ENCODE measurements around a stretch of chr7.

GRCh38 chr7:2387732-2388224, 15.6 kb upstream of the CHST12 start:
- PRO-cap, result no peak
- RAMPAGE, long total RNA, 2 experiments, result no peak in any of the 2 experiments

GRCh38 chr7:2527603-2528590, 8.3 kb downstream of the LFNG start:
- PRO-cap, result no peak
- RAMPAGE, long total RNA, 2 experiments, result no peak in any of the 2 experiments

DNA sequence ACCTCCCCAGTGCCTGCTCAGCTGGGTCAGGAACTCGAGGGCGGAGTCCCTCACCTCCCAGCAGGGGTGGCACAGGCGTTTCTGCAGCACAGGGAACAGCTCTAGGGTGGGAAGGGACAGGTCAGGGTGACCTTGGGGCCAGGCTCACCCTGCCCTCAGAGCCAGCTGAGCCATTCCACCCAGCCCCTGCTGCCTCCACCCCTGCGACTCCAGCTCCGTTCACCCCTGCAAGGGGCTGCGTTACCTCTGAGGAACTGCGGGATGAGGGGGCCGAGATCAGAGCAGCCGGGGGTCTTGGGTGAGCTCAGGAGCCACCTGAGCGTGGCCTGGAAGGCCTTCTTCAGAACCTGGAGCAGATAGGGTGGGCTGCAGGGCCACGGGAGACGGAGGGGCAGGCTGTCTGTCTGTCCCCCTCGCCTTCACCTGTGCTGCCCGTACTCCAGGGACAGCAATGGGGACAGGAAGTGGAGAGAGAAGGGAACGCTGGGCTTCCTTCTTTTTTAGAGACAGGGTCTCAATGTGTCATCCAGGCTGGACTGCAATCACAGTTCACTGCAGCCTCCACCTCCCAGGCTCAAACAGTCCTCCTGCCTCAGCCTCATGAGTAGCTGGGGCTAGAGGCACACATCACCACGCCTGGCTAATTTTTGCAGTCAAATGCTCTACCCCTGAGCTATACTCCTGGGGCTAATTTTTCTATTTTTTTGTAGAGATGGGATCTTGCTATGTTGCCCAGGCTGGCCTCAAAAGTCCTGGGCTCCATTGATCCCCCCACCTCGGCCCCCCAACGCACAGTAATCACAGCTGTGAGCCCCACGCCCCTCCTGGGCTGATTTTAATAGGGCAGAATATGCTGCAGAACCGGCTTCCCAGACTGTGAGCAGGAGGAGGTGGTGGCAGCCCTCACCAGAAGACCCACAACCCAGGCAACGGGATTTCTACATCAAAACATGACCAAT, 15.5 kb downstream of the BRAT1 start:
- PRO-cap, result no peak
- RAMPAGE, long total RNA, 2 experiments, result no peak in any of the 2 experiments

GRCh38 chr7:2614178-2614607, 17.6 kb upstream of the TTYH3 start:
- PRO-cap, result bidirectional peak, plus-strand start at chr7:2614539, minus-strand start at chr7:2614477
- RAMPAGE, long total RNA, 2 experiments, result no peak in any of the 2 experiments

DNA sequence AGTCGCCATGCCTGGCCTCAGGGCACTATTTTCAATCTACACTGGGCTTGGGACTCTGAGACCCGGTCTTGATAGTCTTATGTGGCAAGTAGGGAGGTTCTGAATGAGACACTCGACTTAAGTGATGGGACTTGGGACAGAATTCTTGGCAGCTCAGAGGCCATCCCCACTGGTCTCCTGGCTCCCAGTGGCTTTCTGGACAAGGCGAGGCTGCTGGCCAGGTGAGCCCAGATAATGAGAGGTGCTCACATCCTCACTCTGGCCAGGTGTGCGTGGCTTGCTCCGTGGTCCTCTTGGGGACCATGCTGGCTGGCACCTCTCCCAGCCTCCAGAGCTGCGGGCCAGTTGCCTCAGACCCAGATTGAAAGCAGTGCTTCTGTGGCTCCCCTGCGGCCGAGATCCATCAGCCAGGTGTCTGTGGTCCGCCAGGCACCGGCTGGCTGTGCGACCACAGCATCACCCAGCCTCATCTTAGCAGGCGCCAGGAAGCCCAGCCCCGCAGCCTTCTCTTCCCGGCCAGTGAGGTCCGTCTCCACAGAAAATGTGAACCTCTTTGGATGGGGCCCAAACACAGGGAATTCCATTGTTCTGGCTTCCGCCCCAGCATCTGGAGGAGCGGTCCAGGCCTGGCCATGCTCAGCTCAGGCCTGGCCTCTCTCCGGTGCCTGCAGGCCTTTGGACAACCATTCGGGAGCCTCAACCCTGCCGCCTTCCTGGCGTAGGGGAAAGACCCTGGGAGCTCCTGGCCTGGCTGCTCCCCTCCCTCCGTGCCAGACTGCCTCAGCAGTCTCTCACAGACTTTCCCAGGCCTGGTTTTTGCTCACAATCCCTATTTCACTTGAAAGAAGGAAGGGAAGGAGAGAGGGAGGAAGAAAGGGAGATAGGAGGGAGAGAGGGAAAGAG, 5.2 kb upstream of the TTYH3 start:
- PRO-cap, result bidirectional peak, plus-strand start at position 606 of the sequence, minus-strand start at position 294 of the sequence
- RAMPAGE, long total RNA, 2 experiments, result no peak in any of the 2 experiments

DNA sequence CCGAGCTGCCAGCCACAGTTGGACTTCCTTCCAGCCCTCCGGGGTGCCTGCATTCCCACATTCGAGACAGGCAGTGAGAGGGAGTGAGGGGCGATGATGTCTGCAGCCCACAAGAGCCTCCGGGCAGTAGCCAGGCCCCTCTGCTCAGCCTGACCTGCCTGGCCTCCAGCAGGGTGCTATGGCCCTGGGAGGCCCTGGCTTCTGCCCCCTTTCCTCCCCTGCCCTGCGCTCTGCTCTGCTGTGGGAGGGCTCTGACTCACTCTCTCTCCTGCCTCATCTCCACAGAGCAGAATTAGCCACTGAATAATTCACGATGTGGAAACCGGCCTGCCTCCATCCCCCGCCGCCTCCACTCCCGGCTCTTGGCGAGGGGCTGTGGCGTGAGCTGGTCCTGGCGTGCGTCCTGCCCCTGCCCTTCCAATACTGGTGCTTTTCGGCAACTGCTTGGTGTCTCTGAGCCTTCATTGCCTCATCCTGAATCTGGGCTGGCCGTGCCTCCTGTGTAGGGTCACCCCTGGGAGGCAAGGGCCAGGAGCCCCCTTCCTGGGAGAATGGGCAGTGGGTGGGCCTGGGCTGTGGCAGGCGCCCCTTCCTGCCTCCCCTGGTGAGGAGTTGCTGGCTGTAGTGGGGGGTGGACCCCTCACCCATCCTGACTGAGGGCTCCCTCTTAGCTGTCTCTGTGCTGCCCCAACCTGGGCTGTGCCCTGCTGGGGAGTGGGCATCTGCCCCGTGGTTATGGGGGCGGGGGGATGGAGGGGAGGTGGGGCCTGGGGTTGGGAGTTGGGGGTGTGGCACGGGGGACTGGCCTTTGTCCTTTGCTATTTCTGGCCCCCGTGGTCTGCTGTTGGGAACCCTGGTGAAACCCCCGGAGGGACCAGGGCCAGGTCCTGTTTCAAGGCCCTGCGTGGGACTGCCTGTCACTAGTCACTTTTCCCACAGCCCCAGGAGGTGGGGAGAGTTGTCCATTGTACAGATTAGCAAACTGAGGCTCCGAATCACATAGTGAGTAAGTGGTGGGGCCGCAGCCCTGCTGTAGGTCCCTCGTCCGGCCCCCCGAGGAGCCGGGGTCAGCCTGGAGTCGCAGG, 2.4 kb downstream of the TTYH3 start:
- PRO-cap, result bidirectional peak, plus-strand start at position 306 of the sequence, minus-strand start at position 203 of the sequence
- RAMPAGE, long total RNA, 2 experiments, result no peak in any of the 2 experiments

- PRO-cap, result no peak
- RAMPAGE, long total RNA, 2 experiments, result no peak in any of the 2 experiments
Measured at GRCh38 chr7:2640410-2641343, 8.9 kb downstream of the TTYH3 start.

DNA sequence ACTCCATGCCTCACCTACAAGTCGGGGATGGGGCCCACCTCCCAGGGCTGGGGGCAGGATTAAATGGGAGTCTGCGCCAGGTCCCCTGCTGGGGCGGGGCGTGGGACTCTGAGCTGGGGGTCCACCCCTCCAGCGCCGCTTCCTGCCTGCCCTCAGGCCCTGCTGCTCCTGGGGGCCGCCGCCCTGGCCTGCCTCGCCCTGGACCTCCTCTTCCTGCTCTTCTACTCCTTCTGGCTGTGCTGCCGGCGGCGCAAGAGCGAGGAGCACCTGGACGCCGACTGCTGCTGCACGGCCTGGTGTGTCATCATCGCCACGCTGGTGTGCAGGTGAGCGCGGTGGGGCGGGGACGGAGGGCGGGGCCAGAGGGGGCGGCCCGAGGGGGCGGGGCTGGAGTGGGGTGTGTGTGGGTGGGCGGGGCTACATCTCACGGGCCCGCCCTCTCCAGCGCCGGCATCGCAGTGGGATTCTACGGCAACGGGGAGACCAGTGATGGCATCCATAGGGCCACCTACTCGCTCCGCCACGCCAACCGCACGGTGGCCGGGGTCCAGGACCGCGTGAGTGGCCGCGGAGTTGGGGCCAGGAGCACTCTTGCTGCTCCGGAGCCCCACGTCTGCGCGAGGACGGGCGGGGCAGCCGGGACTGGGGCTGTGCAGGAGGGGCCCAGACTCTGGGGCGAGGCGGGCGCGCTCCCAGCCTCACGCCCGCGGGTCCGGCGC, 15.1 kb downstream of the TTYH3 start:
- PRO-cap, result no peak
- RAMPAGE, long total RNA, 2 experiments, result no peak in any of the 2 experiments

- PRO-cap, result no peak
- RAMPAGE, long total RNA, 2 experiments, result no peak in any of the 2 experiments
Measured at GRCh38 chr7:2688857-2689310, 882 bp downstream of the AMZ1 start.

DNA sequence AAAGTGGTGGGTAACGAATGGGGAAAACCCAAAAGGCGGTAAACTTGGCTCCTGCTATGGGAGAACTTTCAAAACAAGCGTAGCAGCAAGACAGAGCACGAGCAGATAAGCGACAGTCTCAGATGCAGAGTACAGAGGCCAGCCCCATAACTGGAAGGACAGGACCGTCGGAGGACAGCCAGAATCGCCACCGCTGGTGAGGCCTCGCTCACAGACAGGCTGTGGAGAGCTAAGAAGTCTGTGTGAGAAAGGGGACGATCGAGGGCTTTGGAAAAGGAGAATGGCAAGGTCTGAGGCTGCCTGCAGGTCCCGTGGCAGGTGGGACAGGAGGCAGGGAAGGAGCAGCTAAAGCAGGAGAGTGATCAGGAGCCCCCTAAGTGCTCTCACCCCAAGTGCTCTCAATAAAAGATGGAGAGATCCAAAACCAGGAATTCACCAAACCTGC, 41.0 kb downstream of the GNA12 start:
- PRO-cap, result bidirectional peak, plus-strand start at position 149 of the sequence, minus-strand start at position 107 of the sequence
- RAMPAGE, long total RNA, 2 experiments, result no peak in any of the 2 experiments

- PRO-cap, result no peak
- RAMPAGE, long total RNA, 2 experiments, result no peak in any of the 2 experiments
Measured at GRCh38 chr7:2807470-2807748, 36.7 kb downstream of the GNA12 start.

GRCh38 chr7:2824284-2825524, 19.4 kb downstream of the GNA12 start:
- PRO-cap, result no peak
- RAMPAGE, long total RNA, 2 experiments, result no peak in any of the 2 experiments

- PRO-cap, result no peak
- RAMPAGE, long total RNA, 2 experiments, result no peak in any of the 2 experiments
Measured at GRCh38 chr7:2980300-2981126, 63.2 kb downstream of the CARD11 start.

DNA sequence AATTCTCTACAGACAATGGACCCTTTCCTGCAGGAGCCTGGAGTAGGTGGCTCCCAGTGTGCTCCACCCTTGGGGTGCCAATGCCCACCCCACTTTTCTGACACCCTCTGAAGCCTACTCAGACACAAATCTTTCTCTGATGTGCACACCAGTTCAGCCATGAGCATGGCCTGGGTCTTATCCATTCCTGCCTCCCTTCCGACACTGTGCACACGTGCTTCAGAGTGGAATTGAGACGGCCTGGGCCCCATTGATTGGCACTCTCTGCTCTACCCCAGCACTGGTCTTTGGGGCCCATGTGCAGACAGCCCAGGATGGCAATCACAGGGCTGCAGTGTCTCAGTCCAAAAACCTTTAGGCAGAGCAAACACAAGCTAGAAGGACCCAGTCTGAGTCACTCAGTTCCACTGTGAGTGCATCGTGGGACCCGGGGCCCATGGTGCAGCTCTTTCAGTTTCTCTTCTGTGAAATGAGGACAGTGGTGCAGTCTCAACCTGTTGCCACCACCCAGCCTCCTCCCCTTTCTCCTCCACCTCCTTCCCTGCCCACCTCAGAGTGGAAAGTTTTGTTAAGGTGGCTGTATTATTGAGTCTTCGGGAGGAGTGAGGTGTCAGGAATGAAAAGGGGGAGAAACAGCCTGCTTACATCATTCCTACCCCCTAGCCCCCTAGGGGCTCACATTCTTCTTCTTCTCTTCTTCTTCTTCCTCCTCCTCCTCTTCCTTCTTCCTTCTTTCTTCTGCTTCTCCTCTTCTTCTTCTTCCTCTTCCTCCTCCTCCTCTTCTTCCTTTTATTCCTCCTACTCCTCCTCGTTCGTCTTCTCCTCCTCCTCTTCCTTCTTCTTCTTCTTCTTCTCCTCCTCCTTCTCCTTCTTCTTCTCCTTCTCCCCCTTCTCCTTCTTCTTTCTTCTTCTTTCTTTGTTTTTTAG, 19.4 kb upstream of the CARD11 start:
- PRO-cap, result no peak
- RAMPAGE, long total RNA, 2 experiments, result no peak in any of the 2 experiments

GRCh38 chr7:3380659-3381415, 79.8 kb downstream of the SDK1 start:
- PRO-cap, result no peak
- RAMPAGE, long total RNA, 2 experiments, result no peak in any of the 2 experiments

- PRO-cap, result no peak
- RAMPAGE, long total RNA, 2 experiments, result no peak in any of the 2 experiments
Measured at GRCh38 chr7:3450092-3450864, 149.2 kb downstream of the SDK1 start.

DNA sequence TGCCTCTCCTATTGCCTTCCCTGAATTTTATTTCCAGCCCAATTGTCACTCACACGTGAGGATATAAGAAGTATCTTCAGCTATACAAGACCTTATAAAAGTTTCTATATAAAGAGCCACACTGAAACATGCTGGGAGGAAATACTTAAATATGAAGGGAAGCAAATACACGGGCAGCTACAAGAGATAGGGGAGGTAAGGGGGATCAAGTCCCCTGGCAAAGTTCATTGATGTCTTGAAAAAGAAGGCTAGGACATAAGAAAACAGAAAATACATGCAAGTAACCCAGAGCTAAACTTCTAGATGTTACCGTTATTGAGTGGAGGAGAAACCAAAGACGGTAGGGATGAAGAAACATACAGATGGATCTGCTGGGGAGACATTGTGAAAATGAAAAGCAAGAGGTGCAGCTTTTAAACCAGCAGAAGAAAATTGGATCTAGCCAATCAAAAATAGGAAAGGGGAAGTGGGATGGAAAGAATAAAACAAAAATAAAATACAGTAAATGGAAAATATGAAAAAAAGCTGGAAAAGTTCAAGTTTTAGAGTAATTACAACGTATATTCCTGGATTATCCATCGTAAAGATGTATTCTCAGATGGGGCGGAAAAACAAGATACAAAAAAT, 261.8 kb downstream of the SDK1 start:
- PRO-cap, result no peak
- RAMPAGE, long total RNA, 2 experiments, result no peak in any of the 2 experiments

DNA sequence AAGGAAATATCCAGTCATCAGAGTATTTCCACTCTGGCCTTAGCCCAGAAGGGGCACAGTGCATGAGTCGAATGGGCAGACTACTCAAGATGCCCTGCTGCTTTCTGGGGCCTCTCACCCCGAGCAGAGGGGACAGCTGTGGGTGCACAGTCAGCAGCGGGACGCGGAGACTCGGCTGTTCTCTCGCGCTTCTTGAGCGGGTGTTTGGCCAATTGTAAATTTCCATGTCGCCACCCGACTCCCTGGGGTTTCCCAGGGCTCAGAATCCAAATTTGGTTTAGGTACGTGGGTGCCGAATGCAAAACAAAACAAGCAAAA, 671.5 kb downstream of the SDK1 start:
- PRO-cap, result no peak
- RAMPAGE, long total RNA, 2 experiments, result no peak in any of the 2 experiments

- PRO-cap, result no peak
- RAMPAGE, long total RNA, 2 experiments, result no peak in any of the 2 experiments
Measured at GRCh38 chr7:4164584-4165080, 517.5 kb upstream of the FOXK1 start.

DNA sequence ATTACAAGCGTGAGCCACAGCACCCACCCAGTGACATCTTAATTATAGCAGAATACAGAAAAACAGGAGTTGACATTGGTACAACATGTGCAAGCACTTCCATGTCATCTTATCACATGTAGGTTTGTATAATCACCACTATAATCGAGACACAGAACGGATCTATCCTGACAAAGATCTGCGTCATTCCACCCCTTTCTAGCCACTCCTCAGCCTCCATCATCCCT, 262.3 kb upstream of the FOXK1 start:
- PRO-cap, result no peak
- RAMPAGE, long total RNA, 2 experiments, result no peak in any of the 2 experiments